Foreskin keratinocyte (primary cell): Measurements from ENCODE around the genes TERB1, CES3 and HSF4.

- RAMPAGE, total RNA, result no peak
Measured at GRCh38 chr16:66710408-66710829, 13.9 kb upstream of the CMTM4 start.

DNA sequence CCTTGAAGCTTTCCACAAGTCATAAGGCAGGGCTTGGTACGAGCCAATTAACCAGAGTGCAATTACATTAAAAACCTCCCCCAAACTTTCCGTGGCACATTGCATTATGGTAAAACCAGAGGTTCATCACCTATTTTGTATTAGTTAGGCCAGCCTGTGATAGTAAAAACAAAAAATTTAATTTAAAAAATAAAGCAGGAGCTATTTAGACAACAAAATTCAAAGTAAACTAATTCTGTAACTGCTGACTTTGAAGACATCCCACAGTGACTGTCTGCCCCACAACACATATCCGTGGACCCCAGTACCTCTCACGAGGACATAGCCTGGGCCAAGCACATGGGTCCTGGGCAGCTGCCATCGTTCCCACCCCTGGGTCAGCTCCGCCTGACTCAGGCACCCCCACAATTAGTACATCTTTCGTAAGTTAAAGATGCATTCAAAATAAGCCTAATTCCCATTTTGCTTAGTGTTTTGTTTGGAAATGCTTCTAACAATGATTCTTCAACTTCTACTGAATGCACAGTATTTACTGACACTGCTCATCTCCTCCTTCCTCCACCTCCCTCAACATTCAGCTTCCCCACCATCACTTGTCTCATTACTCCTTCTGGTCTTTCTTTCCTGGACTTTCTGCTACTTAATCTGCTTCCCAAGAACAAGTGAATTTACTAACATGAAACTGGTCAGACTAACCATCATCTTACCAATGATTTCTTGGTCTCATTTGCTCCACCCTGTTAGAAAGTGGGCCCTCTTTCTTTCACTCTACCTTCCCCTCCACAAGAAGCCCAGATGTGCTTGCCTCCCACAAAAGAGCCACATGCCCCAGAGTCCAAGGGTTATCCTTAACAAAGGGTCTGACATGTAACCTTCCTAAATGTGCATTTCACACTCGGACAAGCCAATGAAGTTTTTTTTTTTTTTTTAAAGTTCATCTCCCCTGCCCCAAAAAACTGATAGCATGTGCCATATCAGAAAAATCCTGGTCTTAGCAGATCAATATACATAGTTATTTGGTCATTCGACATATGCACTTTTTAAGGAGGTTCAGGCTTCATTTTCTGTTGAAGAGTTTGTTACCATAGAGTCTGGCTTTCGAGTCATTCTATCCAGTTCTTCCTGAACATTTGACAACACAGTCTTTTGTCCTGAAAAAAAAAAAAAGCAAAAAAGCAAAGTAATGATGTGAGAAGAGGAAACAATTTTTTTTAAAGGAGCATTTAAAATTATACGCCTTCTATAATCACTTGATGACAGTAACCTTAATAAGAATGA is 26.6 kb upstream of the CMTM4 start:
- RAMPAGE, total RNA, result no peak

- RAMPAGE, total RNA, result no peak
Measured at GRCh38 chr16:66740507-66741114, 10.8 kb downstream of the DYNC1LI2 start.

GRCh38 chr16:66801506-66801868 is at the start of gene TERB1:
Gene TERB1 (minus strand): TSS chr16:66801584.
- RAMPAGE, total RNA, result no peak

DNA sequence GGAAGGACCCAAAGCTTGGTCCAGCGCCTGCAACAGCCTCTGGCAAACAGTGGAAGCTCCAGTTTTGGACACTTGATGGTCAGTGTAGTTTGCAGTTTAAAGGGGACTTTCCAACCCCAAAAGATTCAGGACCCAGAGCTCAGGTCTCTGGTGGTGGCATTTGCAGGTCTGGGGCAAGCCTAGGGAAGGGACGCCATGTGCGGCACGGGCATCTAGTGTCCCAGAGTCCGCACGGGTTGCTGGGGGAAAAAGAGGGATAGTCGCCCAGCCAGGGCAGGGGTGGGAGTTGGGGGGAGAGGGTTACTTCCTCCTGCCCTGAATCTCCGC is 305 bp upstream of the CA7 start:
- RAMPAGE, total RNA, result no peak

DNA sequence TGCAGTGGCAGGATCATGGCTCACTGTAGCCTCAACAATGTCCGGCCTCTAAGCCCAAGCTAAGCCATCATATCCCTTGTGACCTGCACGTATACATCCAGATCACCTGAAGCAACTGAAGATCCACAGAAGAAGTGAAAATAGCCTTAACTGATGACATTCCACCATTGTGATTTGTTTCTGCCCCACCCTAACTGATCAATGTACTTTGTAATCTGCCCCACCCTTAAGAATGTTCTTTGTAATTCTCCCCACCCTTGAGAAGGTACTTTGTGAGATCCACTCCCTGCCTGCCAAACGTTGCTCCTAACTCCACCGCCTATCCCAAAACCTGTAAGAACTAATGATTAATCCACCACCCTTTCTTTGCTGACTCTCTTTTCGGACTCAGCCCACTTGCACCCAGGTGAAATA is 16.3 kb downstream of the PDP2 start:
- RAMPAGE, total RNA, result no peak

- RAMPAGE, total RNA, result no peak
Measured at GRCh38 chr16:66911042-66911347, 7.7 kb downstream of the CDH16 start.

DNA sequence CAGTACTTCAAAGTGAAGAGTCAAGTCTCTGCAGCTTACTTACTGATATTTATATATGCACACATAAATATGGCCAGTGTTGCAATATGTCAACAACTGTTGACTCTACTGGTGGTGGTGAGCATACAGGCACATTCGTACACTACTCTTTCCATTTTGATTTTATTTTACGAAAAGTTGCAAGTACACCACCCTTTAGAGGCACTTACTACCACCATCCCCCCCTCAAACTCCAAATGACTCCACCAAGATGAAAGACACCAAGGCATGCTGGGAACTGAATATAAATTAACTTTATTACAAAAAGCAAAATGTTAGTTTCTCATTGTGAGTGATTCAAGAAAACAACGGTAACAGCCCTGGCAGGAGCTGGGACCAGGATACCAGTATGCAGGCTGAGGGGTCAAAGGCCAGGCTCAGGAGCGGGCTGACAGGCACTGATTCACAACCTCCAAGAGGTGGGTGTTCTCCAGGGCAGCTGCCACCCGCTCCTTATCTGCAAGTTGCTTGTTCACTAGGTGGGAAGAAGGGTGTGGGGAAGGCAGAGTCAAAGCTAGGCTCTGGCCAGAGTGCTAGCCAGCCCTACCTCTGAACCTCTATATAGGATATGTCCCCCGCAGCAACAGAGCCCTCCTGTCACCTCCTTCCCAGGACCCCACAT is 2.3 kb downstream of the CIAO2B start:
- RAMPAGE, total RNA, result no peak

DNA sequence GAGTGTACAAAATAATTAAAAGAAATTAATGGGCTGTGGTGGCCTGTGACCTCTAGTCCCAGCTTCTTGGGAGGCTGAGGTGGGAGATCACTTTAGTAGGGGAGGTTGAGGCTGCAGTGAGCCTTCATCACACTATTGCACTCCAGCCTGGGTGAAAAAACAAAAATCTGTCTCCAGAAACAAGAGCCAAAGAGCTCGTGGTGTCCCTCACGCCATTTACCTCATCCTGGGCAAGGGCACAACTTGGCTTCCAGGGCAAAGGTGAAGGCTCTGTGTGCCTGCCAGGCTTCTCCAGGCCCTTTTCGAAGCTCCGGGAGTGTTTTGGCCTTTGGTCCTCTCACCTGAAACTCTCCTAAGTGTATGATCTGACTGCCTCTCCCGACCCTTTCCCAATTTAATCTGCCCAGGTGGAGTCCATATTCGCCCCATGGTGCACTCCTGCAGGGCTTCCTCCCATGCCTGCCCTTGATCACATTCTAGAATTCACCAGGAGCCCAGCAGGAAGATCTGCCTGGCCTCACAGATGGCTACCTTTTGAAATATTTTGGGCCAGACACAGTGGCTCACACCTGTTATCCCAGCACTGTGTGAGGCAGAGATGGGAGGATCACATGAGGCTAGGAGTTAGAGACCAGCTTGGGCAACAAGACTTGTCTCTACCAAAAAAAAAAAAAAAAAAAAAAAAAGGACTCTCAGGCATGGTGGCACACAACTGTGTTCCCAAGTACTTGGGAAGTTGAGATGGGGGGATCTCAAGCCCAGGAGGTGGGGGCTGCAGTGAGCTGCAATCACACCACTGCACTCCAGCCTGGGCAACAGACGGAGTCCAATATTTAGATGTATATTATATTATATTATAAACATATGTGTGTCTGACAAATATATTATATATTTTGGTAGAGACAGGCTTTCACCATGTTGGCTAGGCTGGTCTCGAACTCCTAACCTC is 11.4 kb upstream of the CES3 start:
- RAMPAGE, total RNA, result no peak

DNA sequence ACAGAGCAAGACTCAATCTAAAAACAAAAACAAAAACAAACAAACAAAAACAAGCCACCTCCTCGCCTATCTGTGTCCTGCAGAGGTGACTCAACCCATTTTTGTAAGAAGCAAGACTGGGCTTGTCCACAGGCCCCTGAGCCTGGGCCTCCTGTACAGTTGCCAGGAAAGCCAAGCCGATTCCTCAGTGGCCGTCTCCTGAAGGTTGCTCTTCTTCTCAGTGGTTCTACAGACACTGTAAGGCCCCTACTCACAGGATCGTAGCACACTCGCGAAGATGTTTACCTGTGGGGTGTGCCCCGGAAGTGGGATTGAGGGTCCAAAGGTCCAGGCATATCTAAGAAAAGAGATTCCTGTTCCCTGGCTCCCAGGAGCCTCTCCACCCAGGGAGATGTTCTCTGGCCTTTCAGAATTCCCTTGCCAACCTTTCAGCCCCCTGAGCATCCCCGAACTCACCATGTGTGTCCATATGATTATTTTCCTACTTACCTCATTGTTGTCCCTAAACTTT is 7.6 kb upstream of the CES3 start:
- RAMPAGE, total RNA, result no peak

- RAMPAGE, total RNA, result no peak
Measured at GRCh38 chr16:66960971-66961653, at the start of gene CES3. Gene CES3 (plus strand): TSS chr16:66961266.

- RAMPAGE, total RNA, result no peak
Measured at GRCh38 chr16:66974681-66975232, 13.6 kb upstream of the CES4A start.

- RAMPAGE, total RNA, result no peak
Measured at GRCh38 chr16:67013455-67014926, 15.0 kb upstream of the CBFB start.

- RAMPAGE, total RNA, result no peak
Measured at GRCh38 chr16:67146412-67146775, 4.4 kb downstream of the B3GNT9 start.

DNA sequence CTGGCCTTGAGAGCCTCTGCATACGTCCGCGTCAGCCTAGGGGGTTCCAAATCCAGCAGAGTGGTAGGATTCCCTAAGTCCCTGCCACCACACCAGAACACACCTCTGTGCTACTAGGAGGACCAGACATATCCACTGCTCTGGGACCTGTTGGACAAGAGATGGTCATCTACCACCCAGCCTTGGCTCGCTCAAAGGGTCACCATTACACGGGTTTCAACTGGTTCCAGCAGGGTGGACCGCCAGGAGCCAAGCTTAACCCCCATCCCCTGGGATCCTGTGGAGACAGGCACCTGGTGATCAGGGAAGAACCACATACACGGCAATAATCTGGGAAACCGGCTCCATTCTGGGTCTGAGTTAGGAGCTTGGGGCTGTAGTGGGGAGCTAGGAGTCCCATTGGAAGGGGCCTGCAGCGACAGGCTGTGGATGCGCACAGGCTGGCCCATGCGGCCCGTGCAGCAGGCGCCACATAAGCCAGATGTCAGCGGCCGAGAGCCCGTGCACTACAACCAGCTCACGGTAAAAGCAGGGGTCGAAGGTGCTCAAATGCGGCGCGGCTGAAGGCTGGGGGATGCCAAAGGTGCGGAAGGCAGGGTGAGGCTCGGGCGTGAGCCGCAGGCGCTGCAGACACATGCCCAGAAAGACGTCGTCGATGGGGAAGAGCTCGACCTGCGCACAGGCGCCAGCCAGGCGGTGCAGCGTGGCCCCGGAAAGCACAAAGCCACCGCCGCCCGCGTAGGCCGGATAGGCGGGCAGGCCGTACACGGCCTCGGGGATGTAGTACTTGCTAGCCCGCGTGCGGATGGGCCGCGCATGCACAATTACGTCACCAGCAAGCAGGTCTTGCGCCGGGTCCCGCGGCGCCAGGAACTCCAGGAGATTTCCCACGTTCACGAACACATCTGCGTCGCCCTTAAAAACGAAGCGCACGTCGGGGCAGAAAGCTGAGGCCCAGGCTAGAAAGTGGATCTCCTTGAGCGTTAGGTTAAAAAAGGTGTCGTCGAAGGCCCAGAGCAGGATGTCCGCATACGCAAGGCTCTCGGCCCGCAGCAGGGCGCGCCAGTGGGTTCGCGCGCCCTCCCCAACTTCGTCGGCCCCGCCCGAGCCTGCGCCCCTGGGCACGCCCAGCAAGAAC is 1.5 kb downstream of the B3GNT9 start:
- RAMPAGE, total RNA, result no peak

GRCh38 chr16:67153616-67154173 is 2.9 kb upstream of the B3GNT9 start:
- RAMPAGE, total RNA, result no peak

DNA sequence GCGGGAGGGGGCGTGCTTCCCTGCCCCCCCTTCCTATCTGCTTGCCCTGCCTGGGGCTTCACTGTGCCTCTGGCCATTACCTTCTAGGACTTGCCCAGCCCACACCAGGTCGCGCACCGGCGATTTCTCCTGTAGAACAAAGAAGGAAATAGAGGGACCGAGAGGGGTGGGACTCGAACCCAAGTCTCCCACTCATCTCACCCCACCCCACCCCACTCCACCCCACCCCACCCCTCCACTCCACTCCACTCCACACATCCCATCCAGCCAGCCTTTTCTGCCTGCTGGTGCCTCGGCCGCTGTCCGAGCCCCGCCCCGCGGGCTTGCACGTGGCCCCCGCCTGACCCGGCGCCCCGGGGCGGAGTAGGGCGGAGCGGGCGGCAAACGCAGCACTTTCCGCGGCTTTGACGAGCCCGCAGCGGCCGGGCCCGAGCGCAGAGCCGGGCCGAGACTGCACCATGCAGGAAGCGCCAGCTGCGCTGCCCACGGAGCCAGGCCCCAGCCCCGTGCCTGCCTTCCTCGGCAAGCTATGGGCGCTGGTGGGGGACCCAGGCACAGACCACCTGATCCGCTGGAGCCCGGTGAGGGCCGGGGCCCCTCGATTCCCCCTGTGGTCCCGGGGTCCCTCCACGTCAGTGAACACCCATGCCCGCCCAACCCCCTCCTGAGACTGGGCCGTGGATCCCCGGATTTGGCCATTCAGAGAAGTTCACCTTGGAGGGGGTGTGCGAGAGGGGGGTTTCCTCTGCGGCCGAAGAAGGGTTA is at the start of gene HSF4:
HSF4 (plus strand) TSS at position 392 of the 765 bp plus-strand sequence.
- RAMPAGE, total RNA, result no peak

DNA sequence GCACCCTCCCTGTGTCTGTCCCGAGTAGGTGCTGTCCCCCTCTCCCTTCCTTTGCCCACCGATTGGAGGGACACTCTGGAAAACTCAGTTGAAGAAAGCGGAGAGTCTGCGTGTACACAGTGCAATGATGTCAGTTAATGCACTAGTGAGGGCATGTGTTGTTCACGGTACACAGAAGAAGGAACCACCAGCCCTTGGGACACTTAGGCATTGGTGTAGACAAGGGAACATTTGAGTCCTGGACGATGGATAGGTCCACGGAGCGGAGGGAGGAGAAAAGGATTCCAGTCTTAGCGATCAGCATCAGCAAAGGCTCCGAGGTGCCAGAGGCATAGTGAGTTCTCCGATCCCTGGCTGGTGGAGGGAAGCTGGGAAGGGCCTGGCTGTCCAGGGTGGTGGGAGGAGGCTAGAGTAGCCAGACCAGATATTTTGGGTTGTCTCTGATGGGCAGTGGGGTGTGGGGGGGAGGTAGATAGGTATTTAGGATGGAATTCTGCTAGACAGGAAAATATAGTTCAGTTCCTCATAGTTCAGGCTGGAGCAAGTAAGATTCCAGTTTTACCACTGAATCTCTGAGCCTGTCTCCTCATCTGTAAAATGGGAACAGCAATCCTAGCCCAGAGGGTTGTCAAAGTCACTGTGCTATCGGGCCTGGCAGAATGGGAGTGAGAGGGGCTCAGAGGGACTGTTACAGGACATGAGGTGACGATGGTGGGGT is 6.7 kb downstream of the HSF4 start:
- RAMPAGE, total RNA, result no peak

DNA sequence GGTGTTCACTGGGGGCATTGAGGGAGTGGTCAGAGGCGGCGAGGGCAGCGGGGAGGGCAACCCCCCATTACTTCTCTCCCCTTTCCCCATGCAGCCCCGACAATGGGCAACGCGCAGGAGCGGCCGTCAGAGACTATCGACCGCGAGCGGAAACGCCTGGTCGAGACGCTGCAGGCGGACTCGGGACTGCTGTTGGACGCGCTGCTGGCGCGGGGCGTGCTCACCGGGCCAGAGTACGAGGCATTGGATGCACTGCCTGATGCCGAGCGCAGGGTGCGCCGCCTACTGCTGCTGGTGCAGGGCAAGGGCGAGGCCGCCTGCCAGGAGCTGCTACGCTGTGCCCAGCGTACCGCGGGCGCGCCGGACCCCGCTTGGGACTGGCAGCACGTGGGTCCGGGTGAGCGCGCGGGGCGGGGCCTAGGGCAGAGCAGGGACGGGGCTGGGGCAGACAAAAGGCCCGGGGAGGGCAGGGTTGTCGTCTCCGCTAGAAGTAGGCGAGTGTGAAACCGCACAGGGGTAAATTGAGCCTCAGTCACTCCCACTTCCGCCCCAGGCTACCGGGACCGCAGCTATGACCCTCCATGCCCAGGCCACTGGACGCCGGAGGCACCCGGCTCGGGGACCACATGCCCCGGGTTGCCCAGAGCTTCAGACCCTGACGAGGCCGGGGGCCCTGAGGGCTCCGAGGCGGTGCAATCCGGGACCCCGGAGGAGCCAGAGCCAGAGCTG is 9.5 kb downstream of the MATCAP1 start:
- RAMPAGE, total RNA, result no peak

DNA sequence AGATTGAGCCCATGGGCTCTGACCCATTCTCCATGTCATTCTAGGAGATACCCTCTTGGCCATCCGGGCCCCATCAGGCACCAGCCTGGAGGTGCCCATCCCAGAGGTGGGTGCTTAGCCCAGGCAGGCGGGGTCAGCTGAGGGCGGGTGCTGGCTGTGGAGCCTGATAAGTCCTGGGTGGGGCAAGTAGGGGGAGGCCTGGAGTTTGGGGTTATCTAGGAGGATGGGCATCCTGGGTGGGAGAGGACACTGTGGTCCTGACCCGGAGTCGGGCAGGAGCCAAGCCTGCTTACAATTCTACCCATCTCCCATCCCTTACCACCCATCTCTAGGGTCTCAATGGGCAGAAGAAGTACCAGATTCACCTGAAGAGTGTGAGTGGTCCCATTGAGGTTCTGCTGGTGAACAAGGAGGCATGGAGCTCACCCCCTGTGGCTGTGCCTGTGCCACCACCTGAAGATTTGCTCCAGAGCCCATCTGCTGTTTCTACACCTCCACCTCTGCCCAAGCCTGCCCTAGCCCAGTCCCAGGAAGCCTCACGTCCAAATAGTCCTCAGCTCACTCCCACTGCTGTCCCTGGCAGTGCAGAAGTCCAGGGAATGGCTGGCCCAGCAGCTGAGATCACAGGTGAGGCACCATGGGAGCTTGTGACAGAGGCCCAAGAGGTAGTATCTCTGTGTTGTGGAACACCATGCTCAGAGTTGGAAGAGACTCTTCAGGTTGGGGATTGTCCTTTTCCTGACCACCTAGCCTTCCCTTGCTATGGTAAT is 2.6 kb downstream of the E2F4 start:
- RAMPAGE, total RNA, result no peak